Heart (tissue), 3 donors: ENCODE data around the genes LRGUK and CALD1.

DNA sequence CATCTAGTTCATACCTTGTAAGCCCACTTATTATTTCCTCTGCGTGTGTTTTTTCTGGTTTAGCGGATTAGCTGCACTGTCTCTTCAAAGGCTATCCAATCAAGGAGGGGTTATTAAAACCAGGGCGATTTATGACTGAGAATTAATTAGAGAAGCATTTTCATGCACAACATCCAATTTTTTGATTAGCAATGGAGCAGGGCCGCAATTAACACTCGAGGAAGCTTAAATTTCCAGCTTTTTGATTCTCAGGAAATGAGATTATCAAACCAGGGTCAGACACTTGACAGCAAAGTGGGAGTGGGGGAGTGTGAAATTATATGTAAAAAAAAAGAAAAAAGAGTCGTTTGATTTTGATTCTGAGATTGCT is 249.0 kb downstream of the EXOC4 start:
- RAMPAGE, long total RNA, 2 experiments = no peak in any of the 2 experiments

GRCh38 chr7:133715013-133715643 is 412.0 kb upstream of the LRGUK start:
- RAMPAGE, long total RNA, 2 experiments = no peak in any of the 2 experiments

DNA sequence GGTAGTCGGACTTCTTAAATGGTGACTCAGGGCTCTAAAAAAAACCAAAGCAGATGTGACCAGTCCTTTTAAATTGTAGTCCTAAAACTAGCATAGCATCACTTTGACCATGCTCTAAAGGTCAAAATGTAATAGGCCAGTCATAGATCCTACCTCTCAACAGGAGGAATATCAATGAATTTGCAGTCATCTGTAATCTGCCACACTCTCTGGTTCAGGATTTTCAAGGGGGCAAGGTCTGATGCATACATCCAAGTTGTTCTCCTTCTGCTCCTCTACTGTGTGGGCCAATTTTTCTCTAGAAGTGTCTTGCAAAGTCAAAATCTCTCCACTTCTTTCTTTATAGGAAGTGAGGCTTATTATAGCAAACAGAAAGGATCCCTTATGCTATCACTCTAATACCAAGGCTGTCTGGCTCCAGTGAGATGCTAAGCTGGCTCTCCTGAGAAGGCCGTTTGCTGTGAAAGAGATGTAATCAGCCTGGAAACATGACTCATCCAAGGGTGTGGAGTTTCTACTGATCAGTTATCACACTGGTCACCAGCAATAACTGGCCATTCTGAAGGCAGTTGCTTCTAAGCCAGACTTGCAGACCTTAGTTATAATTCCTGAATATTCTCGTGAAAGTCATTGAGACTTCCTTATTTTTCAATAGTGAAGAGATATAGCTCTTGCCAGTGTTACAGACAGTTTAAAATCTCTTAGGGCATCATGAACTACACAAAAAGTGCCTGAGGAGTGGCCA is 43.3 kb upstream of the LRGUK start:
- RAMPAGE, long total RNA, 2 experiments = no peak in any of the 2 experiments

DNA sequence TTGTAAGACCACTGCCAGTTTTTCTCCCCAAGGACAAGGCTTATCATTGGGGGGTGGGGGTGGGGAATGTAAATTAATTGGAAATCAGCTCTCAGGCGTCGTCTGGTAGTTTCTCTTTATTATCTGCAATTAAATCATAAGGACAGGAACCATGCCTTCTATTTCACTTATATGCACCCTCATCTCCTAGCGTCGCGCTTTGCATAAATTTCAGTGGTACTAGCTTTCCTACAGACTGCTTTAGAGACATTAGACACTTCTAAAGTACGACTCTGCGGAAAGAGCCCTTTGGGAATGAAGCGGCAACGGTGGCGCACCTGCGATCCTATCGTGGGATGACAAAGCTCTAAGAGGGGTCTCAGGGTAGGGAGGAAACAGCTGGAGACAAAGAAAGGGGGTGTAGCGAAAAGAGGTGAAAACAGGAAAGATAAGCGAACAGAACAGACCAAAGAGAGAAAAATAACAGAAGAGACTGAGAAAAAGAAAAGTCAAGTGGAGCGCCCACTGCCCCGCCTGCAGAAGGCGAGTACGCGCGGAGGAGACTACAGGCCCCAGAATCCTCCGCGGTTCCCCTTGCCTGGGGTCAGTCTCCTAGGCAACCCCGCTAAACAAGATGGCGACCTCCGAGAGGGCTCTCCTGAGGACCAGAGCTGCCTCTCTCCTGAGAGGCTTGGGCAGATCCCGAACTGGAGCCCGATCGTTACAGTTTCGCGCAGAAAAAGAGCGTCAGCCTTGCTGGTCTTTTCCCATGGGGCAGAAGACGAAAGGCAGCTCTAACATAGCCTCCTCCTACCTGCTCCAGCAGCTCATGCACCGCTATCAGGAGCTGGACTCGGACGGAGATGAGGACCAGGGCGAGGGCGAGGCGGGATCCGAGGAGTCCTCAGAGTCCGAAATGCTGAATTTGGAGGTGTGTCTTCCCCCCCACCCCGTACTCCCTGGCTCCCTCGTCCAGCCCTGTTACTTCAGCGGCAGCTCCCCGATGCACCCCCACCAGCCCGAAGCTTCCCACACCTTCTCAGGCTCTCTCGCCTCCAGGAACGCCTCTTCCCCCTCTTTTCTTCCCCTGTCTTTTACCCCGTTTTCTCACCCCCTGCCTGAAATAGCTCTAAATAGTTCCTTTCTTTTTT is at the start of gene LRGUK:
TSS of gene LRGUK (plus strand) at position 586 of the 1,130 bp plus-strand sequence.
- RAMPAGE, long total RNA, 2 experiments = no peak in any of the 2 experiments

- RAMPAGE, long total RNA, 2 experiments = no peak in any of the 2 experiments
Measured at GRCh38 chr7:134442107-134442988, 16.6 kb downstream of the AKR1B1 start.

DNA sequence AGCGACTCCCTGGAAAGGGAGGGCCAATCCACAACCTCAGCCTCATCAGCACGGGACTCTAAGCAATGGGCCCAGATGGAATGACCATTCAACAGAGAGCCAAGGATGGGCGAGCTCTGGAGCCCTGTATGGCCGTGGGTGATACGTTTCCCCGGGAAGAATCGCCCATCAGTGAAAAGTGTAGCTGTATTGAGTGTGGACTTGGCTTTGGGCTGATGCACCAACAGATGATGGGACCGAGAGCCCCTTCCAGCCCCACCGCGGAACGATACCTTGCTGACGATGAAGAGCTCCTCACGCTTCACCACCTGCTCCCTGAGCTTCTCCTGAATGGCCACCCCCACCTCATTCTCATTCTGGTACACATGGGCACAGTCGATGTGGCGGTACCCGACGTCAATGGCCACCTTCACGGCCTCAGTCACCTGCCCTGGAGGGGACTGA is 7.6 kb downstream of the AKR1B1 start:
- RAMPAGE, long total RNA, 2 experiments = no peak in any of the 2 experiments

DNA sequence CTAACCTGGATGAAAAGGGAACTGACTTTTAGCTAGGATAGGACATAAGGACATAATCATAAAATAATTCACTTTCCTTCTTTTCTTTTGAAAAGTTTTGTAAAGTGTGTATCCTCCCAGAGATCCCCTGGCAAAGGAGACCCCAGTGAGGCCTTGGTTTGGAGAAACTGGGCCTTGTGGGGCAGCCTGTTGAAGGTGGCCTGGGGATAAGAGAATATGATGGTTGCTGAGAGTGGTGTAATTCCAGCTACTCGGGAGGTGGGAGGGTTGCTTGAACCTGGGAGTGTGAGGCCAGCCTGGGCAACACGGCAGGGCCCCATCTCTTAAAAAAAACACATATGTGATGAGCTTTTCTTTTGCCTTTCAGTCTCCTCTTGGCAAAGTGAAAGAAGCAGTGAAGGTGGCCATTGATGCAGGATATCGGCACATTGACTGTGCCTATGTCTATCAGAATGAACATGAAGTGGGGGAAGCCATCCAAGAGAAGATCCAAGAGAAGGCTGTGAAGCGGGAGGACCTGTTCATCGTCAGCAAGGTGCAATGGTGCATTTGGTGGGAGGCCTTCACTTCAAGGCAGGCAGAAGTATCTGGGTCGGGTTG is 3.0 kb downstream of the AKR1B10 start:
- RAMPAGE, long total RNA, 2 experiments = no peak in any of the 2 experiments

- RAMPAGE, long total RNA, 2 experiments = no peak in any of the 2 experiments
Measured at GRCh38 chr7:134690410-134691238, 44.0 kb downstream of the BPGM start.

- RAMPAGE, long total RNA, 2 experiments = no peak in any of the 2 experiments
Measured at GRCh38 chr7:134723879-134724429, 55.5 kb upstream of the CALD1 start.

DNA sequence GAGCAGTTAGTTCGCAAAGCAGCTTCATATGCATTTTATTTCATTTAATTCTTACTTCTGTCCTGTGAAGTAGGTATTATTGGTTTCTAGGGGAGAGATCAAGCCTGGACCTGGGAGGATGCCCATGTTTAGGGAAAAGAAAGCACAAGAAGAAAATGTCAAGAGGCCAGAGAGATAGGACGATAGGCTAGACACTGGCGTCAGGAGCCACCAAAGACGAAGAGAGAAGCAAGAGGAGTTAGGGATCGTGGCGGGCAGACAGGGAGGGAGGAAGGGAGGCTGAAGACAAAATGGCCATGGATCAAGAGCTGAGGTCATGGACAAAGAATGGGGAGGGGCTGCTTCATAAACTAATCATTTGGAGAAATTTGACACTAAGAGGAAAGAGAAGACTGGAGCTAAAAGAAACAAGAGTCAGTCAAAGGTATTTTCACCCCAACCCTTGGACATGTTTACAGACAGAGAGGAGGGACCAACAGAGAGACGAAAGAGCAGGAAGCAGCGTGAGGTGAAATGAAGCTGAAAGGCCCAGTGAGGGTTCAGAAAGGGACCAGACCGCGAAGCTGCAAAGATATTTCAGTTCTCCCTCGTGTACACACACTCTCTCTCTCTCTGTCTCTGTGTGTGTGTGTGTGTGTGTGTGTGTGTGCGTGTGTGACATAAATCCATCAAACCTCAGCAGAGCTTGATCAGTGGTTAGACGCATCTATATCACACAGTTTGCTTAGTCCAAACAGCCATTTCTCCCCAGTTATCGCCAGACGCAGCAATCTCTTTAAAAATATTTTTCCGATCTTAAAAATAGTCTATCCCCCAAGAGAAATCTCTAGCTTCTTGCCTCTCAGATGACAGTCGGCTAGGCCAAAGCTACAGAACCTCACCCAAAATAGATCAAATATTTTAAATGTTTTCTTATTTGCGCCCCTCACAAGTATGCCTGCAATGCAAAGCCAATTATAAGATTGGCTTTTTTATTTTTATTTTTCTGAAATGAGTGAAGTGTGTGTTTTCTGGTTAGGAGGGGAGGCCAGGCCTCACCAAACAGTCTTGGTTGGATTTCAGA is 12.5 kb upstream of the CALD1 start:
- RAMPAGE, long total RNA, 2 experiments = no peak in any of the 2 experiments

GRCh38 chr7:134778994-134779991 is at the start of gene CALD1:
Gene CALD1, plus strand, starts transcription at chr7:134779634.
- RAMPAGE, long total RNA, 2 experiments = start-site peak on the plus strand in 2 of 2 experiments, at chr7:134779397-134779721 at its widest, 1,219 to 1,801 reads per replicate

- RAMPAGE, long total RNA, 2 experiments = no peak in any of the 2 experiments
Measured at GRCh38 chr7:134783054-134784107, 3.9 kb downstream of the CALD1 start.

GRCh38 chr7:134785898-134786359 is 6.5 kb downstream of the CALD1 start:
- RAMPAGE, long total RNA, 2 experiments = no peak in any of the 2 experiments

GRCh38 chr7:134811680-134811926 is 32.2 kb downstream of the CALD1 start:
- RAMPAGE, long total RNA, 2 experiments = no peak in any of the 2 experiments

- RAMPAGE, long total RNA, 2 experiments = no peak in any of the 2 experiments
Measured at GRCh38 chr7:134813724-134814504, 34.5 kb downstream of the CALD1 start.

DNA sequence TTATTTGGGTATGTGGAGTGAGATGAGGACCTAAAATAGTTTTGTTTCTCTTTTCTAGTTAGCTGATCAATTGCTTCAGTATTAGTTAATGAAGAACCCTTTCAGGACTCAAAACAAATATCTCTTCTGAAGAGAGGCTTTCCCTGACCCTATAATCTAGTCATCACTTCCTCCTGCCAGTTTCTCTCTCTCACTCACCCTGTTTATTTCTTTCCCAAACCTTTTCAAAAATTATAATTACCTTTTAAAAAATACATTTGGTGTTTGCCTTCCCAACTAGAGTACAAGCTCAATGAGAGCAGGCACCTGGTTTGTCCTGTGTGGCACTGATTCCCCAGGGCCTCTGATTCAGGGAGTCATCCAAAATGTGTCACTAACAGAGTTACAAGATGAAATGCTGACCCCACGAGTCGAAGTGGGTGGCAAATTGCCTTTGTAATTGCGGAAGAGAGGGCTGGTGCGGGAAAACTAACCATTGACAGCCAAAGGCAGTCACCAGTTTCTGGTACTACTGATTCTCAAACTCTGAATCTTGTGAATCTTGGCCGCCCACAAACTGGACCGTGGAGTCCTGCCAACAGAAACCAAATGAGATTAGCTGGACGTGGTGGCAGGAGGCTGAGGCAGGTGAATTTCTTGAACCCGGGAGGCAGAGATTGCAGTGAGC is 2.4 kb downstream of the TMEM140 start:
- RAMPAGE, long total RNA, 2 experiments = no peak in any of the 2 experiments

DNA sequence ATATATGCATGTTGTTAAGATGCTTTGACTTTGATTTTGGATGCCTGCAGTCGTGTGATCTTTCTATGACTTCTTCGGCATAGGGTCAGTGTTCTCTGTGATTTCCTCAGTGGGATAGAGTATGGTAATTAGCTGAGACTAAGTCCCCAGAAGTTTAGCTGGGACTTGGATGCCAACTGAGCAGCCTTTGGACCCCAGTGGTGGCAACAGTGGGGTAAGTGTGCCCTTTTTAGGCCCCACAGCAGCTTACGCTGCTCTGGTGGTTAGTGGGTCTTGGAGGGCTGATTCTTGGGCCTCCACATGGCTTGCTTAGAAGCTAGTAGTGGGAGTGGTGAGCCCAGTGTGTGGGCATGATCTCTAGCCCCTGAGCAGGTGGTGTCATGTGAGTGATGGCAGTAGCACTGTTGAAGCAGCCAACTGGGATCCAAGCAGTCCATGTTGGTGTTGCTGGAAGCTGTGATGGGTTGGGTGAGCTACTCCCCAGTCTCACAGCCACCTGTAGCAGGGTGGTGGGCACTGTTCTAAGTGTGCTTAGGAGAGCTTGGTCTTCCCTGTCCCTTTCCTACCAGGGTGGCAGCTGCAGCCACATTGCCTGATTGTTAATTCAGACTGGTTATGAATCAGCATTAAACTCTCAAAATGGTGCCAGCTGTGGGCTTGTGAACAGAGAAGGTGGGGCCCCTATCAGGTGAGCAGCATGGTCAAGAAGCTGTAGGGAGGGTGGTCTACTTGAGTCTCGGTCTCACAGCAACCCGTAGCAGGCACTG is 9.6 kb downstream of the TMEM140 start:
- RAMPAGE, long total RNA, 2 experiments = no peak in any of the 2 experiments

DNA sequence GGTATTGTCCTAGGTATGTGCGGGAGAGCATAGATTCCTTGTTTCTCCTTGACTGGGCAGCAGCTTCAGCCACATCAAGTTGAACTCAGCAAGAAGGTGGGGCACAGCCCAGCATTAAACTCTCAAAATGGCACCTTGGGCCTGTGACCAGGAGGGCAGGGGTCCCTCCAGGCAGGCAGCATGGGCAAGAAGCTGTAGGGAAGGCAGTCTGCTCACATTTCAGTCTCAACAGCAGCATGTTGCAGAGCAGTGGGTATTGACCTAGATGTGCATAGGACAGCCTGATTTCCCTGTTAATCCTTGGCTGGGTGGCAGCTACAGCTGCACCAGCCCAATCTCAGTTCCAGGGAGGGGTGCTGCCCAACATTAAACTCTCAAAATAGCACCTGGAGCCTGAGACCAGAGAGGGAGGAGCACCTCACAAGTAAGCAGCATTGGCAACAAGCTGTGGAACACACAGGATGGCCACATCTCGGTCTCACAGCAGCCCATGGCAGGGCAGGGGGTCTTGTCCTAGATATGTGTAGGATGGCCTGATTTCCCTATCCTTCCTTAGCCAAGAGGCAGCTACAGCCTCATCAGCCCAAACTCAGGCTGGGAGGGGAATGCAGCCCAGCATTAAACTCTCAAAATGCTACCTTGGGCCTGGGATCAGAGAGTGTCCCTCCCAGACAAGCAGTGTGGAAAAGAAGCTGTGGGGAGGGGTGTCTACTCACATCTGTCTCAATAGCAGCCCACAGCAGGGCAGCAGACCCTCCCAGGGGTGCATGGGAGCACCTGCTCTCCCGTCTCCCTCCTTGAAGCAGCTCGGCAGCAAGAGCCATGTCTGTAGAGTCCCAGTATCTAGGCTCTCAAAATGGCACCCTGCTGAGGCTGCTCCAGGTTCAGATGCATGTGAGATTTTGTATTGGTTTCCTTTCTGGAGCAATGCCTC is 10.4 kb downstream of the TMEM140 start:
- RAMPAGE, long total RNA, 2 experiments = no peak in any of the 2 experiments

DNA sequence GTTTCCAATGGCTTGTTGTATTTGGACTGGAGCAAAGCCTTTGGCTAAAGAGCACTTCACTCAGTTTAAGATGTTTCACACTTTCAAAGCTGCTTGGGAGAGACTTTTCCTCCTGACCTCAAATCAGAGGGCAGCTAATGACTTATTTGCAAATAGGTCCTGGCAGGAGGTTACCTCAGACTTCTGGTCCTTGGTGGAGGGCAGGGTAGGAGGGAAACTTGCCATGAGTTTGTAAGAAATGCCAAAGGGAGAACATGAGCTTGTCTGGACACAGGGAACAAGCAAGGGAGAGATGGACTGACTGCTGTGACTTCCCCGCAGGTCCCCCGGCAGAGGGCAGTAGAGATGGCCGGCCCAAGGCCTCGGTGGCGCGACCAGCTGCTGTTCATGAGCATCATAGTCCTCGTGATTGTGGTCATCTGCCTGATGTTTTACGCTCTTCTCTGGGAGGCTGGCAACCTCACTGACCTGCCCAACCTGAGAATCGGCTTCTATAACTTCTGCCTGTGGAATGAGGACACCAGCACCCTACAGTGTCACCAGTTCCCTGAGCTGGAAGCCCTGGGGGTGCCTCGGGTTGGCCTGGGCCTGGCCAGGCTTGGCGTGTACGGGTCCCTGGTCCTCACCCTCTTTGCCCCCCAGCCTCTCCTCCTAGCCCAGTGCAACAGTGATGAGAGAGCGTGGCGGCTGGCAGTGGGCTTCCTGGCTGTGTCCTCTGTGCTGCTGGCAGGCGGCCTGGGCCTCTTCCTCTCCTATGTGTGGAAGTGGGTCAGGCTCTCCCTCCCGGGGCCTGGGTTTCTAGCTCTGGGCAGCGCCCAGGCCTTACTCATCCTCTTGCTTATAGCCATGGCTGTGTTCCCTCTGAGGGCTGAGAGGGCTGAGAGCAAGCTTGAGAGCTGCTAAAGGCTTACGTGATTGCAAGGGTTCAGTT is 6.1 kb downstream of the CYREN start:
- RAMPAGE, long total RNA, 2 experiments = no peak in any of the 2 experiments

DNA sequence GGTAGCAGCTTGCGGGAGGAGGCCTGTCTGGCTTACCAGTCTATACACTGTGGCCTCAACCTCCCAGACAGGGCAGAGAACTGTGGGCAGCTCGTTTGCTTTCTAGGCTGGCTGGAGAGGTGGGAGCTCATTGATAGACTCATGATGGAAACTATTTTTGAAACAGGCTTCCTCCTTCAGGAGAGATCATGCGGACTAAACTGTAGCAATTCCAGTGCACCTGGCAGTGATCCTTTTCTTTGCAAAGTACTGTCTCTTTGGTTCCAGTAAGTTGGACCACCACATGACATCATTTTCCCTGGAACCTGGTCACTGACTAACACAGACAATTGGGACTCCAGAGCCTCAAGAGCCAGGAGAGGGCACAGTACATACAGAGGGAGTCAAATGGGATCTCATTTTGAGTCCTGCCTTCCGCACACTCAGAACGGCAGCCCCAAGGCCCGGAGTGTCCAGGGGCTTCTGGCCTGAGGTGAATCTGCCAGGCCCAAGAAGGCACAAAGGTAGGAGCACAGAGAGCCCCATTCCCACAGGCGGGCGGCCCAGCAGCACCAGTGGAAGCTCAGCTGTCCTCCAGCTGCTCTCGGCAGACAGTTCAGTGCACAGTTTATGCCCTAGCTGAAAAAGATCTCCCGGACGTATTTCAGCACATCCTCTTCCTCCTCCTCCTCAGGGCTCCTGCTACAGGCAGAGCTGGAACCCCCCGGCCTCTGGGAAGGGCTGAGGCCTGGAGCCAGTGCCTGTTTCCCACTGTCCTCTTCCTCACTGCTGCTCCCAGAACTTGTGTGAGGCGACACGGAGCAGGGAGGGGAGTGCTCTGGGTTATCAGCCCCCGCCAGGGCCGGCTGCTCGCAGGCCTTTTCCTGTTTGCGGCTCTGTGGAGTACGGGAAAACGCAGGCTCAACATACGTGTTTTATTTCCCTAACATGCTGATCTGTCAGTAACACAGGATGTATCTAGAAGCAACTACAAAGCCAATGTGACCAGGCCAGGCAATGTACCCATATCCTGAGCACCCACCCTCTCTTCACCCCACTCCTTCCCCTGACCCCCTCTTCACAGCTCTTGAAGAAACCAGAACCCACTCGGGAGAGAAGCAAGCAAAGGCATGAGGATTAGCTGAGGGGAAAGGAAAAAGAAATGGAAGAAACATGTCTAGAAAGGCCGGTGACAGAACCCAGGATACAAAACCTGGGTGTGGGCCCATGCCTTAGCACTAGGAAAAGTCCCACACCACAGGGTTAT is 4.1 kb downstream of the CYREN start:
- RAMPAGE, long total RNA, 2 experiments = no peak in any of the 2 experiments